Lower leg skin (tissue), 2 donors: ENCODE measurements around the gene SPTBN1.

DNA sequence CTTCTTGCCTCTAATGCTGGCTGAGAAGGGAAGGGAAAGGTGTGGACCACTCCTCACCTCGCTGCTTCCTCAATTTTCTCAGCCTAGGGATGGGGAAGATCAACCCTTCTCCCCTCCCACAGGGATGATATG lies 598 bp downstream of the PPP1R21 start:
- PRO-cap = no peak
- RAMPAGE, long total RNA, 2 experiments = no peak in any of the 2 experiments

GRCh38 chr2:48442362-48443482 lies 2.2 kb downstream of the PPP1R21 start:
- PRO-cap = no peak
- RAMPAGE, long total RNA, 2 experiments = start-site peak on the plus strand in 1 of 2 experiments, at chr2:48443035-48443385 at its widest, 19 reads per replicate

DNA sequence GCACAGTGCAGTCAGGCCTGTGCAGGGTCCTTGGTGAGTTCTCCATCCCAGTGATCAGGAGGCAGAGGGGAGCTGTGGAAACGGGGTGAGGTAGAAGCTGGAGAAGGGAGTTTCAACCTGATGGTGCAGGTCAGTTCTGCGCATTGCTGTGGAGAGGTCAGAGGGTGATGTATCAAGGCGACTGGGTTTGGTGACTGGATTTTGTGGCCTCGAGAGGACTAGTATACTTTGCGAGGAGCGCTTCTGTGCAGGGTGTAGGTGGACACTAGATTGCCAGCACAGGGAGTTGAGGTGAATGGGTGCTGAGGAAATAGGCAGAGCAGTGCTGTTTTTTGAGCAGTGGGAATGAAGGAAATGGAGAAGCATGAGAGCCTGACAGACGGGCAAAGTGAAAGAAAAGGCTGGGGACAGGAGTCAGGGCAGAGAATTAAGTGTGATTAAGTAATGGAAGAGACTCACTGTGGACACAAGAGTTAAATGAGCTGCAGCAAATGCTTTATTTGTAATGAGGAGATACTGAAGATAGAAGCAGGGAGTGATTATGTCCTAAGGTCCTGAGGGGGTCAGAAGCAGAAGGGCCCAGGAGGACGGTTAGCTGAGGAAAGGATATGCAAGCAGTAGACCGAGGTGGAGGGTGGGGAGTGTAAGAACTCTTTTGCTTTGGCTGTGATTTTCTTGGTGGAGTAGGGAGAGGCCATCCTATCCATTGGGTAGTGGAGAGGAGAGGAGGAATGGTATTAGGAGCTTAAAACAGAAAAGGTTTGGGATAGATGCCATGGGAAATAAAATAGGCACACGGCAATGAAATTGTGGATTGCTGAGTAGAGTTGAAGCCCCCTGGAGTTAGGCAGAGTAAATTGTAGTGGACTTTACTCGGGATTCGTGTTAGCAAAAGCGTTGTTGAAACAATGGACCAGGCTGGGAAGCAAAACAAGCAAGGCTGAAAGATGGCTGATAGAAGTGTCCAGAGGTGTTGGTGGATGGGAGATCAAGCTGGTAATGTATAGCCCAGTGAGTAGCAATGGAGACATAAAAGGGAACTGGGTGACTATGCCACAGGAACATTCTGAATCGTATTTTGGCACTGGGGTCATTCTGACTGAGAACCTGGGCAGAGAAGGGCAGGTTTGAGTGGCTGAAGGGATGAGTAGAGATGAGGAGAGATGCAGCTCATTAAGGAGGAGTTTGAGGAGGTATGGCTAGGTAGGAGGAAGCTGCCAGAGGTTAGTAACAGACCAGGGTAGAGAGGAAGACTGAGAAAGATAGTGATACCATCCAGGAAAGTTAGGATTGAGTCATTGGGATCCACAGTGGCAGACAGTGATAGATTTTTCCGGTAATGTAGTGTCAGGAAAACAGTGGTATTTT lies 23.1 kb downstream of the PPP1R21 start:
- PRO-cap = no peak
- RAMPAGE, long total RNA, 2 experiments = no peak in any of the 2 experiments

GRCh38 chr2:48528948-48529644 lies 858 bp upstream of the STON1 start:
- PRO-cap = unidirectional peak, plus-strand start at chr2:48529389
- RAMPAGE, long total RNA, 2 experiments = no peak in any of the 2 experiments

GRCh38 chr2:48568561-48569036 lies 38.6 kb downstream of the STON1 start:
- PRO-cap = no peak
- RAMPAGE, long total RNA, 2 experiments = no peak in any of the 2 experiments

DNA sequence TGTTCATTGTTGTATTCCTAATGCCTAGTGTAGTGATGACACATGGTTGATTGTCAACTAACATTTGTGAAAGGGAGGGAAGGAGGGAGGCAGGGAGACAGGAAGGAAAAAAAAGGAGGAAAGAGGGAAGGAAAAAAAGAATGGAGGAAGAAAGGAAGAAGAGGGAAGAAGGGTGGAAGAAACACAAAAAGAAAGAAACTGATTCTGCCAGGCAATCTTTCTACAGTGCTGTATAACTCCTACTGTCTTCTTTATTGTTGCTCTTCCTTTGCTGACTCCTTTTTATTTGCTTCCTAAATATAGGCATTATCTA lies 305.0 kb upstream of the FSHR start:
- PRO-cap = unidirectional peak, plus-strand start at position 132 of the sequence
- RAMPAGE, long total RNA, 2 experiments = no peak in any of the 2 experiments

DNA sequence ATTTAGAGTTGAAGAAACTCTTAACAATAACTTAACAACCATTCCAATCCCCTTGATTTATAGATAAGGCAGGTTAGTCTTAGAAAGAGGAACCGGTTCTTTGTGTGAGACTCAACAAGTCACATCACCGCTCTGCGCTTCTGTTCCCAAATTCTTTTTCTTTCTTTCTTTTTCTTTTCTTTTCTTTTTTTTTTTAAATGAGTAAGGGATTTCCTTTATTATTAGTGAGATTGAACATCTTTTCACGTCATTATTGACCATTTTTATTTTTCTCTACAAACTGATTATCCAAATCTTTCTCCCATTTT lies 655.2 kb downstream of the NRXN1 start:
- PRO-cap = unidirectional peak, minus-strand start at position 141 of the sequence
- RAMPAGE, long total RNA, 2 experiments = no peak in any of the 2 experiments

- PRO-cap = no peak
- RAMPAGE, long total RNA, 2 experiments = no peak in any of the 2 experiments
Observed at GRCh38 chr2:51282353-51282783, 250.4 kb upstream of the NRXN1 start.

DNA sequence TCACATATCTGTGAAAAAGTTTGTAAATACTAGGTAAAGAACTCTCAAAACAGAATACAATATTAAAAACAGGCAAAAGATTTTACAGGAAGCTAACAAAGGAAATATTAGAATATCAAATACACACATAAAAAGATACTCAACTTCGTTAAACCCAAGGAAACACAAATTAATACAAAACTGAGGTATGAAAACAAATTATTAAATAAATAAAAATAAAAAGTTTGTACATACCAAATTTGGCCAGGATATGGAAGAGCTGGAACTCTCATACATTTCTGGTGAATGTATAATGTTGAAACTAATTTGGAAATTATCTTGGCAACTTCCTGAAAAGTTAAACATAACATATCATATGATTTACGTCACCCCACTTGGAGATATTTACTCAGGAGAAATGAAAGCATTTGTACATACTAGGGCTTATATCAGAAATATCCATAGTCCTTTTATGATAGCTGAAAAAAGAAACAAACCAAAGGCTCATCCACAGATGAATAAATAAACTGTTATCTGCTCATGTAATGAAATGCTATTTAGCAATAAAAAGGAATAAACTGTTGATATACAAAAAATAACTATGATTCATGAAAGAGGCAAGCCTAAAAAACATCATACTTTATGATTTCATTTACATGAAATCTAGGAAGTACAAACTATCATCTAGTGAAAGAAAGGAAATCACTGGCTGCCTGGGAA lies 318.1 kb upstream of the NRXN1 start:
- PRO-cap = no peak
- RAMPAGE, long total RNA, 2 experiments = no peak in any of the 2 experiments

DNA sequence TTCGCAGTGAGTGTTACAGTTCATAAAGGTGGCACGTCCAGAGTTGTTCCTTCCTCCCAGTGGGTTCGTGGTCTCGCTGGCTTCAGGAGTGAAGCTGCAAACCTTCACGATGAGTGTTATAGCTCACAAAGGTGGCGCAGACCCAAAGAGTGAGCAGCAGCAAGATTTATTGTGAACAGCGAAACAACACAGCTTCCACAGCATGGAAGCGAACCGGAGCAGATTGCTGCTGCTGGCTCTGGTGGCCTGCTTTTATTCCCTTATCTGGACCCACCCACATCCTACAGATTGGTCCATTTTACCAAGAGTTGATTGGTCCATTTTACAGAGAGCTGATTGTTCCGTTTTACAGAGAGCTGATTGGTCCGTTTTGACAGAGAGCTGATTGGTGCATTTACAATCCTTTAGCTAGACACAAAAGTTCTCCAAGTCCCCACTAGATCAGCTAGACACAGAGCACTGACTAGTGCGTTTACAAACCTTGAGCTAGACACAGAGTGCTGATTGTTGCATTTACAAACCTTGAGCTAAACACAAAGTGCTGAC lies 508.5 kb upstream of the CHAC2 start:
- PRO-cap = no peak
- RAMPAGE, long total RNA, 2 experiments = no peak in any of the 2 experiments

DNA sequence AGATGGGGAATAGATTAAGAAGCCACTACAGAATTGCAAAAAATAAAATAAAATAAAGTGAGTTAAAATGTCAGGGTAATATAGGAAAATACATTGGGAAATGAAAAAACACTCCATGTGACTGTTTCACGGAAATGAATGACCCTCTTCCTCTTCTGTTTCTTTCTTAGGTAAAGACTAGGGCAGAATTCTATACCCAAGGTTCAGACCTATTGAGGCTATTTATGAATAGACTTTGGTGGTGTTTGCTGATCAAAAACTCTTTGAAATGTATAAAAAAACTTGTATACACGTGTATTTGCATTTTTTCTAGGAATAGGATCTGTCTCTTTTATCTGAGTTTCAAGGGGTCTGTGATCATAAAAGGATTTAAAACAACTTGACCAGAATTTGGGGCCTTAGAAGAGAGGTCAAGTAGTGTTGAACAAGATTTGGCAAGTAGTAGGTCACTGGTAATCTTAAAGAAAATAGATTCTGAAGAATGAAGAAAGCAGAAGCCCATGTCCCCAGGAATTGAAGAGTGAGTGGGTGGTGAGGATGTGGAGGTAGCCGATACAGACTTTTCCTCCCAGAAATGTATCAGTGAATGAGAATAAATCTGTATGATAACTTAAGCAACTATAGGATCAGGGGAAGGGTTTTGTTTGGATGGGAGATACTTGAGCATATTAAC lies 27.0 kb downstream of the ACYP2 start:
- PRO-cap = no peak
- RAMPAGE, long total RNA, 2 experiments = no peak in any of the 2 experiments

DNA sequence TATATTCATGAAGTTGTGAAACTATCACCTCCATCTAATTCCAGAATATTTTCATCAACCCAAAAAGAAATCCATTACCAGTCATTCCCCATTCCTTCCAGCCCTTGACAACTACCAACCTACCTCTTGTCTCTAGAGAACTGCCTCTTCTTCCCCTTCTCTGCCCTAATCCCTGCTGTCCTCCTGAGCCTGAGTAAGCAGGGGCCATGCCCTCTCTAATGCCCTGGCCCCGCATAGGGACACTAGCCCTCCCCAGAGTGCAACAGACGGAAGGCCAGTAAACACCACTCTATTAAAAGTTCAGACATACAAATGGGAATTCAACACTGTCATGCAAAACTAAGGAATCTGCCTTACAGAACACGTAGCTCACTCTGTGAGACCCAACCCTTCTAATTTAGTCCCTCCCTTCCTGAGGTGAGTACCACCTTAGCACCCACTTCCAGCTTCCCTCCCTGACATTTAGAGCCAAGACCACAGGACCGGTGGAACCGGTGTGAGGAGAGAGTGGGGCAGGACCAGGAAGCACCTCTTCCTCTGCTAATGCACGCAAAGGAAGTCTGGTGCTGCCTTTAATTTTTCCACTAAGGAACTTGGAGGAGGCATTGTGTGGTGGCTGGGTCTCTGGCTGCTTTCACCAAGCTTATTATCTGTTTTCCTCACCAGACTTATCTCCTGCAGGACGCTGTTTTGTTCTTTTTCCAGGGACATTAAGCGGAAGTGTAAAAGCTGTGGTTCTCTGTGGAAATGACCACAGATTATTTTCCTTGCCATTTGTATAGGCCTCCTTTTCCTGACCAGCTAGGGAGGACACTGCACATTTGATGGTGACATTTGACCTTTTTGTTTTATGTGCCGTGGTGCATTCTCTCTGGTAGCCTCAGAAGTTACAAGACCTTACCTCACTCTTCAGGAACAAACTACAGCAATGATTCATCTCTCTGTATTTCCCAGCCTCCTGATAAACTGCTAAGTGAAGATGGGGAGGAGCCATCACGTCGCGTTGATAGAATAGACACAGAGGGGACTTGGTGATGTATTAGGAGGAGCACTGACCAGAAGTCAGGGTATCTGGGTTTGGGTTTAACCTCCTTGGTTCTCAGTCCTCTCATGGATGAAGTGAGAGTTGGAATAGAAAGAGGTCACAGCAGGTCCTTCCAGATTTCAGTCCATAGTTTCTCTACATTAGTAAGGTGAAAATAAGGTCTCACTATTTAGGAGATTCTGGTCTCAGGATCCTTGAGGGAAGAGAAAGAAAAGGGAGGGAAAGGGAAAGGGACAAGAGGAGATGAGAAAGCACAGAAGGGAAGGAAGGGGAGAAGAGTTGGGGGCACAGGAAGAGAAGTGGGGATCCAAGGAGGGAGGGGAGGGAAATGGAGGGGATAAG lies 39.9 kb upstream of the SPTBN1 start:
- PRO-cap = no peak
- RAMPAGE, long total RNA, 2 experiments = no peak in any of the 2 experiments

- PRO-cap = no peak
- RAMPAGE, long total RNA, 2 experiments = no peak in any of the 2 experiments
Observed at GRCh38 chr2:54429582-54430330, 26.4 kb upstream of the SPTBN1 start.

- PRO-cap = bidirectional peak, plus-strand start at chr2:54456327, minus-strand start at chr2:54456111
- RAMPAGE, long total RNA, 2 experiments = no peak in any of the 2 experiments
Observed at GRCh38 chr2:54455804-54456524, at the start of gene SPTBN1. TSS of gene SPTBN1 (plus strand) at chr2:54456327.

- PRO-cap = no peak
- RAMPAGE, long total RNA, 2 experiments = no peak in any of the 2 experiments
Observed at GRCh38 chr2:54545596-54546671, 89.8 kb downstream of the SPTBN1 start.

GRCh38 chr2:54573909-54575121 lies 118.2 kb downstream of the SPTBN1 start:
- PRO-cap = unidirectional peak, plus-strand start at chr2:54574414
- RAMPAGE, long total RNA, 2 experiments = no peak in any of the 2 experiments

DNA sequence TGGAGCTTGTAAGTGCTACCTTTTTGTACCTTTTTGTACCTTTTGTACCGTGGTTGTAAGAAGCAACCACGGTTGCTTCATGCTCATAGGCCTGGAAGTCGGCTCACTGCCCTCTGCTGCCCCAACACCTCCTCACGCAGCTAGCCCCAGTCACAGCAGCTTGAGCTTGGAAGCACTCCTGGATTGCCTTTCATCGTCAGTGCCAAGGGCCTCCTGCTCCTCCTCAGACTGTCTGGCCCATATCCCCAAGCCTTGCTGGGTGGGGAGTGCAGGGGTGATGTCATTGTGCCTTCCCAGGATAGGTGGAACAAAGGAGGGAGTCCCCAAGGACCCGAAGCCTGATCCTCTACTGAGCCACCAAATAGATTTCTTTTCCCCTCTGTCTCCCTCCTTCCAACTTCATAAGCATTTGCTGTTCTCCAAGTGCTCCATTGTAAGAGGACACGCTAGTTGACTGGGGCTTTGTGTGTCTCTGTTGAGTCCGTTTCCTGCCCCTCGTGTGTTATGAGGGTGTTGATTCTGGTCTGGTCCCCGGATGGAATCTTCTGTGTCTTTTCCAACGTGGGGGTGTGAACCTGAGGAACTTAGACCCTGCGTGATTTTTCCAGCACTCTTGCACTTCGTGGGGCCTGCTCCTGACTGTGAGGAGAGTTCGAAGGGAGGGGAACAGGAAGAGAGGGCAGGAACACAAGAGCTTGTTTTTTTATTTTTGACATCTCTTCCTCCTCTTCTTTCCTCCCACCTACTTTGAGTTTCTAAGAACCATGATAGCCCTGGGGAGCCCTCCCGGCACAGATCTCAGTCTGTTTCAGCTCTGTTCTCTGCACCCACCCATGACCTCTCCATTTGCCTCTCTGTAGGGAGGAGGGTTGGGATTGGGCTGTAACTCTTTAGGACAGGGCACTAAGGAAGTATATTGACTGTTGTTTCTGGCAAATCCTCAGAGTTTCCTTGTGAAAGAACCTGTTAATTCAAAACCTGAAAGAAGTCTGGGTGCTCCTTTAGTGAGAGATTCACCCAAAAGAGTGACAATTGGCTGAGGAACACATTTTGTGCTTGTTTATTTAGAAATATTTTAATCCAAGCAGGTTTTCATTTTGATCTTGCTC lies 127.1 kb upstream of the EML6 start:
- PRO-cap = no peak
- RAMPAGE, long total RNA, 2 experiments = no peak in any of the 2 experiments

GRCh38 chr2:54624514-54625123 lies 98.8 kb upstream of the EML6 start:
- PRO-cap = no peak
- RAMPAGE, long total RNA, 2 experiments = no peak in any of the 2 experiments

DNA sequence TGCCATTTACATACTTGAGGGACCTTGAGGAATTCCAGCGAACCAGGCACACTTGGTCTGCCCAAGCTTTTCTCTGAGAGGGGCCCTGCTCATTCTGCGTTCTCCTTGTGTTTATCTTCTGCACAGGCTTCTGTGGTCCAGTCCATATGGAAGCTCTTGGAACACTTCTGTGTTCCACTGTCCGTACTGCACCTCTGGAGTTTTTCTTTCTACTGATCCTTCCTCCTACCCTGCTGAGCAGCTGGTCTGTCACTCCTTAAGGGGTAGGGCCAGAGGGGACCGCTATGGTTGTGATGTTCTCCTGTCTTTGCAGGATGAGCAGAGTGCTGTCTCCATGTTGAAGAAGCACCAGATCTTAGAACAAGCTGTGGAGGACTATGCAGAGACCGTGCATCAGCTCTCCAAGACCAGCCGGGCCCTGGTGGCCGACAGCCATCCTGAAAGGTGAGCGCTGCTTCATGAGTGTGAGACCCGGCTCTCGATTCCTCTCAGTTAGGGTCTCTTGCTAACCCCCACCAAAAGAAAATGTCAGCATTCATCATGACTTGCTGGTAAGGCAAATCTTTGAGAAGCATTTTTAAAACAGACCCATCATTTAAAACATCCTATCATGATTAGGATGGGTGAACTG lies 76.5 kb upstream of the EML6 start:
- PRO-cap = no peak
- RAMPAGE, long total RNA, 2 experiments = no peak in any of the 2 experiments

- PRO-cap = no peak
- RAMPAGE, long total RNA, 2 experiments = no peak in any of the 2 experiments
Observed at GRCh38 chr2:54668155-54668638, 55.3 kb upstream of the EML6 start.